Left cardiac atrium (tissue), 1 donor: ENCODE data around the gene DTNBP1.

GRCh38 chr6:13712405-13712975, 855 bp upstream of the RANBP9 start:
- PRO-cap, result no peak

DNA sequence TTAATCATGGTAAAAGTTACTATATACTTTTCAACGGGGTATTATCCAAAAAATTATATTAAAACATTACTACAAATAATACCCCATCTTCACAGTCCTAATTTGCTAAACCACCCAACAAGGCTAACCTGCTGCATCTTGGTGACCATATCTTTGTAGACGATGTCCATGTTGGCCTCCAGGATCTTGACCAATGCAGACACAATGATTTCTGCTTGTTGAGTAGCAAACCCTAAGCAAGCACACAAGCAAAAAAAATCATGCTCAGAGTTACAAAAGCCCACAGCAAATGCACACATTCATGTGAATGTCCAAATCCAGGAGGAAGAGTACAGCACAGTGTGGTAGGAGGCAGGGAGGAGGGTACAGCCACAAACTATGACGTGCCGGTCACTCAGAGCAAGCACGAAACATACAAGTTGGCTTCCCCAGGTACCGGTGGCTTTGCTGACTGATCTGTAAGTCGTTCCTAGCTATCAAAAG, 12.2 kb downstream of the MCUR1 start:
- PRO-cap, result no peak

DNA sequence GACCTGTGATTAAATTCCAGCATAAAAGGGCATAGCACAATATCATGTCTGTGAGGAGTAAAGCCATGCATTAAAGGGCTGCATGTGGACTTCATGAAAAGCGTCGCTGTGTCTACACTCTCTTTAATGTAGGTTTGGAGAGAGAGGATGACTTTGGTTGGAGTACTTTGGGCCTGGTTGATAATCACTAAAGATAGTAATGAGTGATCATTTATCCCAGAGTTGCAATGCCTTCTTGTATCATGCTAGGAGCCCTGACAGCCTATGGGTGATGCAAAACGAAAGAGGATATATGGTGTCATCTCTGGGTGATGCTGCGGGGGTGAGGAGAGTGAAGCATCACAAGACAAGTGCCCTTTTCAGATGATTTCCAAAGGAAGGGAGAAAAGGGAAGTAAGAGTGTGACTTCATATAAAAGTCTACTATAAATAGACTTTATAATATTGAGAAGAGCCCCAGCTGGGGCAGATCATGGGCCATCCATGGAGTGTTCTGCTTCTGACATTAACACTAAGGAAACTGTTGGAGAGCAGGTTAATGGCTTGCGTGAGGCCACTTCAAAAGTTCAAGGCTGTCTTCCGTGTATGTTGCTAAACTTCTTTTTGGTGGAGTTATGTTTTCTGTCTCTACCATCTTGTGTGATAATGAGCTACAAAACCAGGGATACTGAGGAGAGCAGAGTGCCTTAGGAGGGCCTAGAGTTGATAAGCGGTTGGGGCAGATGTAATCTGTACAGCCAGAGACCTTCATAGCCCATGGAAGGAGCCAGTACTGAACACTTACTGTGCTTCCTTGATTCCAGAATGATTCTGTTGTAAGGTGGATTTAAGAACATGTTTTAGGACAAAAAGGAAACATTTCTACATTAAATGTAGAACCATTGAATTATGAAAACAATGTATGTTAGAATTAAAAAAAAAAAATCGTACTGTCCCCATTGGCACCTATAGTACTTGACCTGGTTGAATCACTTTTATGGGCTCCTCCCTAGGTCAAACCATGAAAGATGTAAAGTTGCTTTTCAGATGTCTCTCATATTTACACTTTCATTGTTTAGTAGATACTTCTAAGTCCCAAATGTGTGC, 4.5 kb downstream of the CD83 start:
- PRO-cap, result no peak

DNA sequence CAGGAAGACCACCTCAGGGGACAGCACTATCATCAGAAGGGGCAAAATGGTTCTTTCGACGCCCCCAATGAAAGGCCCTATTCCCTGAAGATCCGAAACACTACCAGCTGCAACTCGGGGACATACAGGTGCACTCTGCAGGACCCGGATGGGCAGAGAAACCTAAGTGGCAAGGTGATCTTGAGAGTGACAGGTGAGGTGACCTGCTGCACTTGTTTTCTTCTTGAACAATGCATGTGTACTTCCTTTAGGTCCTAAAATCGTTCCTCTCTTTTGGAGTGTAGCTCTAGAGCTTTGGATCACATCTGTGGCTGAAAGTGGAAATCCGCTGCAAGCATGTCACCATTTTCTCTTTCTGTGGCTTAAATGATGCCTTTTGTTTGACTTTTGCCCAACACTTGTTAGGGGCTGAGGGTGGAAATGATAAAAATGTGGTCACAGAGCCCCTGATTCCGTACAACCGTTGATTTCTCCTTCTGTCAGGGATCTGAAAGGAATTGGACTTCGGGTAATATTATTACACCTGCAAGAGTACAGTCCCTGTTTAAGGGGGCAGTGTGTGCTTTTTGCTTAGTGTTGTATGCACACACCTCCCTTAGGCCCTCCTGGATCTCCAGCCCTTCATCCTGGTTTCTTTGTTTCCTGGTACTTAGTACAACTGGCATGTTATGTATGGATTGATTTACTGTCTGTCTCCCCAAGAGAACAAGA, 14.1 kb downstream of the CD83 start:
- PRO-cap, result no peak

DNA sequence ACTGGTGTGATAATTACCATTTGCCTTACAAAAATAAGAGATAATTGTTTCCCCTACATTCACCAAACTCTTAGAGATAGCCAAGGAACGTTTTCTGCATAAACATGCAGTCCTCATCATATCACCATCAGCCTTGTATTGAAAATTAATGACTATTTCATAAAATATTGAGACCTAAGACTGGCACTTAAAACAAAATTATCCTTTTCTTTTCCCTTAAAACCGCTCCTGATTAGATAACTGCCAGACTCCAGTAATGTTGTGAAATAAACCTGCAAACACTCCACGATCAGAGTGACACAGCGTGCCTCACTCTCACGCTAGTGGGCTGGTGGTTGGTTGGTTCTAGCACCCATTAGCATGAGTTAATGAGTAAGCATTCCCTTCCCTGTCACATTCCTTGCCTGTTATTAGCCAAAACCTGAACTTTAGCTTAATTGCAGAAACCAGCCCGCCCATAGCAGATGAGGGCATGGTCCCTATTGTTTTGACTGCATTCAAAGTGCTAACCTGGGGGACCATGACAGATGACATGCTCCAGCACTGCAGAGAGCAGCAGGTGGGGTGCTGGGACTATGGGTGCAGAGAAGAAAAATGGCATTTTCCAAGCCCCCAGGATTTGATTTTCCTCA, 193.4 kb downstream of the CD83 start:
- PRO-cap, result no peak

GRCh38 chr6:14656302-14656714, 538.7 kb downstream of the CD83 start:
- PRO-cap, result no peak

DNA sequence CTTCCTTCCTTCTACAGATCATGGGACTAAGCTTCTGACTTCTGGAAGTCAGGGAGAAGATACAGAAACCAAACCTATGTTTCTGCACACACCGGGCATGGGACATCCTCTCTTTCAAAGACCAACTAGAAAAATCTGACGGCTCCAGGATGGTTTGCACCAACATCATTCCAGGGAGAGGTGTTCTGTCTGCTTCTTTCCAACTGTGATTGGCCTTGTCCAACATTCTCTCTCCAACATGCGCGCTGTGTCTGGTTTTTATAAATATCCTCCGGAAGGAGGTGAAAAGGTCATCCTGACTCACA, 475.5 kb upstream of the JARID2 start:
- PRO-cap, result no peak

- PRO-cap, result no peak
Observed at GRCh38 chr6:14784615-14785419, 461.1 kb upstream of the JARID2 start.

- PRO-cap, result no peak
Observed at GRCh38 chr6:14904591-14904961, 341.3 kb upstream of the JARID2 start.

- PRO-cap, result no peak
Observed at GRCh38 chr6:15264831-15265517, 19.1 kb downstream of the JARID2 start.

GRCh38 chr6:15273339-15273747, 27.5 kb downstream of the JARID2 start:
- PRO-cap, result no peak

- PRO-cap, result no peak
Observed at GRCh38 chr6:15291267-15291709, 45.4 kb downstream of the JARID2 start.

GRCh38 chr6:15322039-15322723, 76.3 kb downstream of the JARID2 start:
- PRO-cap, result no peak

DNA sequence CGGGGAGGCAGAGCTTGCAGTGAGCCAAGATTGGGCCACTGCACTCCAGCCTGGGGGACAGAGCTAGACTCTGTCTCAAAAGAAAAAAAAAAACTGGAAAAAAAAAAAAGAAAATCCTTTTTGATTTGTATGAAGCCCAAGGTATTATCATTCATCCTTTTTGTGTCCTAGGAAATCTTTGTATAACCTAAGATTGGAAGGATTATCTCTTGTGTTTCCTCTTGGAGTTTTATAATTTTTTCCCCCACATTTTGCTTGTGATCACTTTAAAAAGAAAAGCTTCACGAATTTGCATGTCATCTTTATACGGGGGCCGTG, 78.2 kb downstream of the JARID2 start:
- PRO-cap, result no peak

DNA sequence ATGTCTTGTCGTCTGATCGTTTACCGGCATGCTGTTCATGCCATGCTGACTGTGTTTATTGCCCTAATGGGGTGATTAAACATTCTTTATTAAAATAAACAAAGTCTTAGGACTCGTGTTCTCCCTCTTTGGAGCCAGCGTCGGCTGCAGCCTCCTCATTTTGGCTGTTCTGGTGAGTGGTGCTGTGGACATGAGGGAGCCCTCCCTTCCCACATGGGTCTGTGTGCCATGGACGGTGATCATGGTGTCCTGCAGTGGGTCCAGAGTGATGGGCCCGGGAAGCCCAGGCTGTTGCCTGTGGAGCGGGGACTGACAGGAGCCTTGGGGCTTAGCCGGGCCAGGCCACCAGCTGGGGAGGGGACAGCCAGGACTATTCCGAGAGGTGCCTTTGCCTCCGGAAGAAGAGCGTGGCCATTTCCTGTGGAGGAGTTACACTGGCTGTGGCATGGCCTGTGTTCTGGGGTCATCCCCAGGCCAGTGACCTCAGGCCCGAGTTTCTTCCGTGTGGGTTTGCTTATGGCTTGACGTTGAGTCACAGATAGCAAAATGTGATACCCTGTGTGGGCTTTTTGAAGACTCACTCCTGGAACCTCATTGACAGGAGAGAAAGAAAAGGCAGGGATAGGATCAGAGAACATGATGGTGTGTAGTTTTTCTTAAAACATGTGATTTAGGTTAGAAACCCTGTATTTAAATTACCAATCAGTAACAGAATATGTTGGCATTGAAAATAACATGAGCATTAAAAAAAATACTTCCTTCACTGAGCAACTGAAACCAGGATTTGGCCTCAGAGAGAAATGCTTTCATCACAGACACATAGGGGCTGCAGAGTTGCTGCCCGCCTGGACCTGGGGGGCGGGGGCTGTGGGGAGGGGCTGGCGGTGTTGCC, 153.3 kb downstream of the DTNBP1 start:
- PRO-cap, result no peak

- PRO-cap, result no peak
Observed at GRCh38 chr6:15511592-15512388, 151.0 kb downstream of the DTNBP1 start.

DNA sequence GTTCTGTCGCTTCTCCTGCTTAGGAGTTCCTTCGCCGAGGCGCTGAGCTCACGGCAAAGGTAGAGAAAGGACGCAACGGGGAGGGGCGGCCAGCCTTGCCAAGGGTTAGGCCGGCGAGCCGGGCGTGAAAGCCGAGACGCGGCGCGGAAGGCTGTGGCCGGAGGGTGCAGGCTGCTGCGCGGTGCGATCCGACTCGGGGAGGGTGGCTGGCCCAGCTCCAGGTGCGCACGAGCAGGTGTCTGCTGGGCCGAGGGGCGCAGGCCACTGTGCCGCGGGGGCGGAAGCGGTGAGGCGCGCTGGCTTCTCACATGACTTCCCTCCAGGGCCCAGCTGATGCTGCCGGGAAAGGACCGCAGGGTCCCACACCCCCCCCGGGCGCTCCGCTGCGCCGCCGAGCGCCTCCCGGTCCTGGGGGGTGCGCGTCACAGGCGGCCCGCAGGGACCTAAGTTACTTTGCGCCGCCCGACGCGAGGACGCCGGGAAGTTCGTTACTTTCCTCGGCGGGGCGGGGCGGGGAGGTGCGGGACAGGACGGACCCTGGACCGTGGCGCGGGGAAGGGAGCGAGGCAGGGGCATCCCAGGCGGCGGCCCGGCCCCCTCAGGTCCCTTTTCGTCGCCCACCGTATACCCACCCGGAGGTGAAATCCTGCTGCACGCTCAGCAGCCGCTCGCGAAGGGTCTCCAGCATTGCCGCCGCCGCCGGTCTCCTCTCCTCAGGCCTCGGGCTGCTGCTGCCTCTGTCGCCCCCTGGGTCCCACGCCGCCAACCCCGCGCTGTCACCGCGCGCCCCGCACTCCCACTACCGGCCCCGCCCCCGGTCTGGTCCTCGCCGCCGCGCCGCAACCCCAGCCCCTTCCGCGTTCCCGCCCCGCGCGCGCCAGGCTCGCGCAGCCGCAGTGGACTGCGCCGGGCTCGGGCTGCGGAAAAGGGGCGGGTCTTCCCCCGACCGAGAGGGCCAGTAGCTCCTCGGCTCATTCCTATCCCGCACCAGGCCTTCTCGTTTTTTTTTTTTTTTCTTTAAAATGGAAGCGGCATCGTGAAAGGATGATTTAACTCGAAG, at the start of gene DTNBP1:
Gene DTNBP1, minus strand, starts transcription at position 847 of the 1,060 bp plus-strand sequence.
- PRO-cap, result unidirectional peak, plus-strand start at position 134 of the sequence; bidirectional peak, plus-strand start at position 924 of the sequence, minus-strand start at position 801 of the sequence

- PRO-cap, result no peak
Observed at GRCh38 chr6:15881180-15881496, 218.3 kb upstream of the DTNBP1 start.

- PRO-cap, result no peak
Observed at GRCh38 chr6:16146385-16147424, 17.8 kb downstream of the MYLIP start.

- PRO-cap, result bidirectional peak, plus-strand start at chr6:16277915, minus-strand start at chr6:16277807
Observed at GRCh38 chr6:16277152-16278218, 39.1 kb downstream of the GMPR start.